ENCODE data around the genes CYP2C19 and CYP2C9.

DNA sequence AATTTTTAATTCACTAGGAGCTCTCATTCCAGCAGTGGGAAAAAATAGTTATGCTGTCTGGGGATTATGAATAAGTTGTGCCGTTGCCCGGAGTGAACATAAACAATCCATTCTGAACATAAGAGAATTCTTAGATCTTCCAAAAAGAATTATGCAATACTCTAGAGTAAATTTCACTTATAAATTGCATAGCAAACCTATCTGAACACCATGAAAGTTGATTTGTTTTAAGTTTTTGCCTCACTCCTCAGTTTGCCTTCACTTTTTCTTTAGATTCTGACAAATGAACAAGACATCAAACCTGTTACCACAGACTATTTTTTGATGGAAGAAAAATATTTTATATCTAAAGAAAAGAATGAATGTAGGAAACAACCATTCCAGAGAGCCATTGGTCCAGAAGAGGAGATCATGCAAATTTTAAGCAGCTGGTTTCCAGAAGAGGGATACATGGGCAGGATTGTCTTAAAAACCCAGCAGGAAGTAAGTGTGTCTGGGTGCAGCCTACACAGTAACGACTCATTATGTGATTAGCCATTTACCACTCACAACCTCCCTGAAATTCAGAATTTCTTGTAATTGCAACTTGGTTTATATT is 46.4 kb downstream of the NOC3L start:
- RRBS, result no CpG with 5 or more reads among the region's 3 CpGs

- RRBS, result 9% methylated on average over 3 of the region's 25 CpGs
Observed at GRCh38 chr10:94545926-94546274, 312 bp downstream of the HELLS start.

DNA sequence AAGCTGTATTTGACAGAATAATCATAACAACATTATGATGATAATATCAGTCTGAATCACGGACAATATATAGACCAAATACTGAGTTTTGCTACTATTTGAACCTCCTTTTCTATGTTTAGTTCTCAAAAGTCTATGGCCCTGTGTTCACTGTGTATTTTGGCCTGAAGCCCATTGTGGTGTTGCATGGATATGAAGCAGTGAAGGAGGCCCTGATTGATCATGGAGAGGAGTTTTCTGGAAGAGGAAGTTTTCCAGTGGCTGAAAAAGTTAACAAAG is 4.1 kb downstream of the CYP2C18 start:
- RRBS, result no CpG with 5 or more reads among the region's 1 CpG

DNA sequence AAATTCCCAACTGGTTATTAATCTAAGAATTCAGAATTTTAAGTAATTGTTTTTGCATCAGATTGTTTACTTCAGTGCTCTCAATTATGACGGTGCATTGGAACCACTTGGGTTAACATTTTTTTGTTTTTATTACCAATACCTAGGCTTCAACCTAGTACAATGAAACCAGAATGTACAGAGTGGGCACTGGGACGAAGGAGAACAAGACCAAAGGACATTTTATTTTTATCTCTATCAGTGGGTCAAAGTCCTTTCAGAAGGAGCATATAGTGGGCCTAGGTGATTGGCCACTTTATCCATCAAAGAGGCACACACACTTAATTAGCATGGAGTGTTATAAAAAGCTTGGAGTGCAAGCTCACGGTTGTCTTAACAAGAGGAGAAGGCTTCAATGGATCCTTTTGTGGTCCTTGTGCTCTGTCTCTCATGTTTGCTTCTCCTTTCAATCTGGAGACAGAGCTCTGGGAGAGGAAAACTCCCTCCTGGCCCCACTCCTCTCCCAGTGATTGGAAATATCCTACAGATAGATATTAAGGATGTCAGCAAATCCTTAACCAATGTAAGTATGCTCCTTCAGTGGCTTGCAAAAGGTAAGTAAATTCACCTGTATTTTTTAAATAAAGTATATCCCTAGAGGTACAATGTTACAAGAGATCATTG is at the start of gene CYP2C19:
CYP2C19 (plus strand) TSS at position 370 of the 663 bp plus-strand sequence.
- RRBS, result no CpG with 5 or more reads among the region's 3 CpGs

GRCh38 chr10:94936872-94937307 is 1.6 kb upstream of the CYP2C9 start:
- RRBS, result no CpG with 5 or more reads among the region's 2 CpGs

GRCh38 chr10:94938216-94938915 is at the start of gene CYP2C9:
TSS of gene CYP2C9 (plus strand) at chr10:94938658.
- RRBS, result no CpG with 5 or more reads among the region's 2 CpGs

DNA sequence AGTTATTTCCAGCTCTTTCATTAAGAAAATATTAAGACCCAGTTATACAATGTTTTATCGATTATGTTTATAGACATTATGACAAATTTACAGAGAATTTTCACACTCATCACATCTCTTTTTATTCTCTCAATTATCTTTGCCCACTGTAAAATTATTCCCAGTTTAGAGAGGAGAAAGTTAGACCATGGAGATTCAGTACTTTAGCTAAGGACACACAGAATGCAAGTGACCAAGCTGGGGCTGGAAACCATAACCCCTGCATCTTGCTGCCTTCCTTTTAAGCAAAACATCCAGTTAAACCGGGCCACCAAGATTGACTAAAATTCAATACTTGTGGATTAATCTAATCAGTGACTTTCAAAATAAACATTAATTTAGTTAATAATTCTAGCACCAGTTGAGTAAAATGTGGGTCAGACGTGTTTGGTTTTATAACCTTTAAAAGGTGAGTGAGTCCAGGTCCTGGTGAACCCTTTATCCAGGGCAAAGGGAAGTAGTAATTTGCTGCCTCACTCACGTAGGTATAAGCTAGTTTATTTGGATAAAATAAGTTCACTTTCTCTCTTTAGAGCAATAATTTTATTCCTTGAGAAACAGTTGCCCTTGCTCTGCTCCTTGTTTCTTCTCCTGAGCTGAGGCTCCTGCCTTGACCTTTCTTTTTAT is 1.9 kb upstream of the CYP2C8 start:
- RRBS, result no CpG with 5 or more reads among the region's 4 CpGs

DNA sequence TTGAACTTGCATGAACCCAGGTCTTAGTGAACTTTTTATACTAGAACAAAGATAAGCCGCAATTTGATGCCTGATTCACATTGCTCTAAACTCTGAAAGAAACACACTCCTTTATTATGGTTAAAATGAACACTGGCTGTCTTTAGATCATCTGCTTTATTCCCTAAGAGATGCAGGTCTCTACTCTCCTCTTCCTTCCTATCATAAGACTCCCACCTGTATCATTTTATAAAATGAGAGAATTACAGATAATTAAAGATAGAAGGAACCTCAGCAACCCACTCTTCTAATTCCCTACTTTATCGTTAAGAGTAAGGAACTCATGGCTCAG is 47.8 kb upstream of the CYP2C8 start:
- RRBS, result no CpG with 5 or more reads among the region's 2 CpGs

DNA sequence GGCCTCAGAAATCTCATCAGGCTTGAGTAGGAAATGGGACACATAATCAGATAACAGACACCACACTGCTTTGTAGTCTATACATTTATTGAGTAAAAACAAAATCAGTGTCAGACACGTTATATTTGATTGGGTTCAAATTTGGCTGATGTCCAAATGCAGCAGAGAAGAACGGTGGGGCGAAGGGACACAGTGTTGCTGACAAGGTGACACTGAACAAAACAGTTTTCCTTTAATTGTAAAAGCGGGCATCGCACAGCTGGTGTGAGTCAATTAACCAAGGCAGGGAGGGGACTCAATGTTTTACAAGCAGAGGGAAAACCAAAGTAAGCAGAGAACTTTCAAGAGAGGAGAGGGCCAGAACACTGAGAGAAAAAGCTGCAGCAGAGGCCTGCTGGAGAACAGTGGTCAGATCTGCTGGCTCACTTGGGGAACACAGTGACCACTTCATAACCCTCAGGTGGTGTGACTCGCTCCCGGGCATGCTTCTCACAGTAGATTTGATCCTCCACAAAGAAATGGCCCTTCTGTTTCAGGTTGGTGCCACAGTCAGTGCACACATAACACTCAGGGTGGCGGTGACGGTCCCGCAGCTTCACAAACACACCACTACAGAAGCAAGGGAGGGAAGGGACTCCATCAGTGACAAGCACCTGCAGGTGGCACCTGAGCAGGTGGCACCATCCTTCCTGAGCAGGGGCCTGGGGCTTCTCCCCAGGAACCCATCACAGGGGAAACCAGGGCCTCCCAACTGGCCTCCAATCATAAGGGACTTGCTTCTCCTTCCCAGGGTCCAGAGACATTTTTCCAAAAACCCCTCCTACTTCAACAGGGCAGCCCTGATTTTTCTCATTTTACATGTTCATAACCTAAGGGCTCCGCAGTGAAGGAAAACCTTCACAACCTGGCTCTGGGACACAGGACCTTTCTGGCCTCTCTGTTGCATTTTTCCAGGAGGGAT is 43.7 kb downstream of the ACSM6 start:
- RRBS, result no CpG with 5 or more reads among the region's 11 CpGs

DNA sequence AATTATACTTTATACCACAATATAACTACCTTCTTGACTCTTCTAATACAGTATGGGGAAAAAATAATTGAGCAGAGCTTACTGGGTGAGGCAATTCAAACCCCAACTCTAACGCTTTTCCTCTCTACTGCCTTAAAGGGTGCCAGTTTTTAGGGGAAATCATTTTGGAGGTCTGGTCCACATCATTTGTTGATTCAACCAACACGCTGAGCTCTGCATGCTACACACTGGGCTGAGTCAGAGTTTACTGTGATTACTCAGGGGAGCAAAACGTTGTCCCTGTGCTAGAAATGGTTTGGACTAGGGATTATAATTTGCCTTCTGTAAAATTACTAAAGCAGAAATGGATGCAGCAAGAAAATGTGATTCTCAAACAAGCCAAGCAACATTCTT is 11.4 kb downstream of the PDLIM1 start:
- RRBS, result no CpG with 5 or more reads among the region's 3 CpGs

DNA sequence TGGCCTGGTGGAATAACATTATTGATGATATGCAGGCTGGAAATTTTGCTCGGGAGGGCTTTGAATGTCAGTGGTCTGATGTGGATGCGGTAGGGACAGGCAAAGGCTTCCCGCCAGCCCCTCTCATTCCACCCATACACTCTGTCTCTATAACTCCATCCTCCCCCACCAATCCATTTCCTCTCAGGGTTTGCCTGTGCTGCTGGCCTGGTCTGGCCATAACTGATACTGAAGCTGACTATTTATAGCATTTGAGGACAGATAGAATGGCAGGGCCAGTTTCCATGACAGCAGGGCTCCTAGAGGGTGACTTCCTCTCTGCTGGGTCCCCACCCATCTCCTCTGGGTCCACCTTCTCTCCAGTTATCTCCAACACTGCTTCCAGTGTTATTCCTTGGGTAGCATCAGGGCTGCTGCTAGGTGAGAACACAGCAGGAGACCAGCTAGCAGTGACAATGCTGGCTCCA is 6.6 kb upstream of the PDLIM1 start:
- RRBS, result no CpG with 5 or more reads among the region's 3 CpGs

GRCh38 chr10:95320948-95321334 is 30.1 kb upstream of the PDLIM1 start:
- RRBS, result no CpG with 5 or more reads among the region's 2 CpGs

- RRBS, result no CpG with 5 or more reads among the region's 5 CpGs
Observed at GRCh38 chr10:95391766-95392398, 101.1 kb upstream of the PDLIM1 start.

- RRBS, result no CpG with 5 or more reads among the region's 11 CpGs
Observed at GRCh38 chr10:95413604-95414270, 122.9 kb upstream of the PDLIM1 start.

DNA sequence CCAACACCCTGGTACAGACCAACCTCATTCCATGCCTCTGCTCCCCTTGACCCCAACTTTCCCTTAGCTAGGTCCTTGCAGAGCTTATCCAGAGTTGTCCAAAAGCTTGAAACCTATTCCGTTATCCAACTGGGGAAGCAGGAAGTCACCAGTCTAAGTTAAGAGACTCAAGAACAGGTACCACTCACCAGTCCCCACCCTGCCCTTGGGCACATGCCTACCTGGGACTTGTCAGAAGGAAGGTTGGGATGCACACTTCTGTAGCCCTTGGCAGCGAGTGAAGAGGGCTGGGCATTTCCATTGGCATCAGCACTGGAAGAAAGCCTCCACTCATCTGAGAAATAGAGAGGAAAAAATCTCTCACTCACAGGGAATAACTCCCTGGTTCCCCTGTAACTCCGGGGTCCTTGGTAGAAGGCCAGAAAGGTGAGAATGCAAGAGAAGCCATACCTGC is 131.0 kb upstream of the PDLIM1 start:
- RRBS, result no CpG with 5 or more reads among the region's 3 CpGs

- RRBS, result no CpG with 5 or more reads among the region's 7 CpGs
Observed at GRCh38 chr10:95430381-95430813, 130.8 kb downstream of the SORBS1 start.

DNA sequence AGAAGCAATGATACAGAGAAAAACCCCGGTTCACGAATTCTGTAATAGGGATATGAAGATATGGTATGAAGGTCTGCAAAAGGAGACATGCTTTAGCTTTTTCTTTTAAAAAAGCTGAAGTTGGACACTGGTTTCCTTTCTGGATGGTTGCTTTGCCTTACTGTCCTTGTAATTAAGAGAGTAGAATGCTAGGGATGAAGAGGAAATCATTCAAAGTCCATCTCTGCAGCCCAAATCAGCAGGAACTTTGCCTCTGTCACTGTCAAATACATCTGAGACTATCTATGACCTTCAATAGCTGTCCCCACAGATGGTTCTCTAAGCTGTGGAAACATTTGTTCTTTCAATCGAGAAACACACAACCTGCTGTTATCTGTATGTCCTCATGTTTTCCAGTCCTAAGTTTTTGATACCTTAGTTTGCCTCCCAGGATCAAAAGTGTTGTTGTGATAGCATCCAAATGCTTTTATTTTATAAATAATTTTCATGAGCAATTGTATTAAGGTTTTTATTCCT is 117.5 kb downstream of the SORBS1 start:
- RRBS, result no CpG with 5 or more reads among the region's 3 CpGs

- RRBS, result no CpG with 5 or more reads among the region's 6 CpGs
Observed at GRCh38 chr10:95471489-95472232, 89.5 kb downstream of the SORBS1 start.

DNA sequence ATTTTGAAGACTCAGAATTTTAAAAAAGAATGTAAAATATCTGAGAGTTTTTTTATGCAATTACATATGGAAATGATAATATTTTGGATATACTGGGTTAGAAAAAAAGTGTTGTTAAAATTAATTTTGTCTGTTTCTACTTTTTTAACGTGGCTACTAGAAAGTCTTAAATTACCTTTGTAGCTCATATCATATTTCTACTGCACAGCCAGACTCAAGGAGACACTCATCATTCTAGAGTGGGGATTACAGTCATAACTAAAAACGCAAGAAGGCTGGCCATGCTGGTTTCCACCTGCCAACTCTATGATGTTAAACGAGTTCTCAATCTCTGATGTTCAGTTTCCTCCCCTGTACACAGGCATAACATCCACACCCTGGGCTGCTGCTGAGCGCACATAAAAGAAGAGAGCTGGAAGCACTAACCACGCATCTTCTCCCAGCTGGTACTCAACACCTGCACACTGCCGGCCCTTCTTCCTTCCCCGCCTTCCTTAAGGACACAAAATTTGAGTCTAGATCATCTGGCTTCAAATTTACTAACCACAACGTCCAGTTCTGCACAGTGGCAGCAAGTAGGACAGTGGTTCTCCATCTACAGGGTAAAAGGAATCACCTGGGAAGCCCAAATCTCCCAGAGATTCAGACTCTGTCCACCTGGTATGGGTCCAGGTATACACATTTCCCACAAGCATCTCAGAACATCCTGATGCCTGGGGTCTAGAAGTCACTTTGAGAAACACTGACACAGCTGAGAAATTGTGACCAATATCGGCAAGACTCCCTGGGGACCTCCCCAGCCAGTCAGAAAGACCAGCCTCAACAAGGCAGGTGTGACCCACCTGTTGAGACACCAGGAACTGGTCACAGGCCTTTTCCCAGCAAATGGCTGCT is 60.4 kb downstream of the SORBS1 start:
- RRBS, result no CpG with 5 or more reads among the region's 9 CpGs

- RRBS, result no CpG with 5 or more reads among the region's 1 CpG
Observed at GRCh38 chr10:95506197-95506615, 55.0 kb downstream of the SORBS1 start.